Fibroblast of villous mesenchyme (primary cell): ENCODE data around the genes NPVF and NFE2L3.

DNA sequence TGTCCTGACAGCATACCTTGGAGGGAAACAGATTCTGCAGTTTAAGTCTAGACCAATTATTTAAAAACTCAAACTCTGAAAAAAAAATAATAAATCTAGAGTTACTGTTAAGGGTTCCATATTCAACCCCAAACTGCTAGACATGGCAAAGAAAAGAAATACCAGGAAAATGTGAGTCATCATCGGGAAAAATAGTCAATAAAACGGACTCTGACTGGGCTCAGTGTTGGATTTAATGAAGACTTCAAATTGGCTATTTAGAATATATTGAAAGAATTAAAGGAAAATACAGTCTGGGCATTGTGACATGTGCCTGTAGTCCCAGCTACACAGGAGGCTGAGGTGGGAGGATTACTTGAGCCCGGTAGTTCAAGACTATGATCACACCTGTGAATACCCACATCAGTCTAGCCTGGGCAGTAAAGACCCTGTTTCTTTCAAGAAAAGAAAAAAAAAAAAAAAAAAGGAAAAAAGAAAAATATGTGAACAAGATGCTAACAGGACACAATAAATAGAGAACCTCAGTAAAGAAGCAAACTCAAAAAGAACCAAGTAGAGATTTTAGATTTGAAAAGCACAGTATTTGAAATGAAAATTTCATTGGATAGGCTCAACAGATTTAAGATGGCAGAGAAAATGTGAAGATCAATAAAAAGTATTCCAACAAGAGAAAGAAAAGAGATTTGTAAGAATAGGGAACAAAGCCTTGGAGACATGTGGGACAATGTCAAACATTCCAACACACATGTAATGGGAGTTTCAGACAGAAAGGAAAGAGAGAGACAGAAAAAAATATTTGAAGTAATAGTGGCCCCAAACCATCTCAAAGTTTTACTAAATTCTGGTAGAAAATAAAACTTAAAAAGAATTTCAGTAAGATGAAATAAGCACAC is 30.8 kb downstream of the PALS2 start:
- CAGE, long polyA plus RNA, result no peak

DNA sequence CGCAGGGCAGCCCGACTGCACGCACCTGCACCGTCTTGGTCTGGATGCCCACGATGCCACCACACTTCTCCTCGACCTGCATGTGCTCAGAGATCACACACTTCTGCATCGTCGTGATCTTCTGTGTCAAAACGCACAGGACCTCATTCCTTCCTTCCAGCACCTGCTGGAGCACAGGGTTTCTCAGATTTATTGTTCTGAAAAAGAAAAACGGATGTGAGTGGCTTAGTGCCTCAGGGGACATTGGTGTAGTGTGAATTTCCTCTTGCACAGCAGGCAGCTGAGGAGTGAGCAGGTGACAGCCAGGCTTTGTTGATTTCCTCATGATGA is 38.3 kb downstream of the GSDME start:
- CAGE, long polyA plus RNA, result no peak

GRCh38 chr7:24757723-24758138 is 467 bp upstream of the GSDME start:
- CAGE, long polyA plus RNA, result no peak

GRCh38 chr7:24781162-24781525 is 23.9 kb upstream of the GSDME start:
- CAGE, long polyA plus RNA, result no peak

- CAGE, long polyA plus RNA, result no peak
Observed at GRCh38 chr7:24786722-24787469, 29.6 kb upstream of the GSDME start.

- CAGE, long polyA plus RNA, result no peak
Observed at GRCh38 chr7:24795037-24795788, 37.9 kb upstream of the GSDME start.

- CAGE, long polyA plus RNA, result no peak
Observed at GRCh38 chr7:24821351-24822023, 64.2 kb upstream of the GSDME start.

- CAGE, long polyA plus RNA, result no peak
Observed at GRCh38 chr7:24832491-24832832, 75.2 kb upstream of the GSDME start.

DNA sequence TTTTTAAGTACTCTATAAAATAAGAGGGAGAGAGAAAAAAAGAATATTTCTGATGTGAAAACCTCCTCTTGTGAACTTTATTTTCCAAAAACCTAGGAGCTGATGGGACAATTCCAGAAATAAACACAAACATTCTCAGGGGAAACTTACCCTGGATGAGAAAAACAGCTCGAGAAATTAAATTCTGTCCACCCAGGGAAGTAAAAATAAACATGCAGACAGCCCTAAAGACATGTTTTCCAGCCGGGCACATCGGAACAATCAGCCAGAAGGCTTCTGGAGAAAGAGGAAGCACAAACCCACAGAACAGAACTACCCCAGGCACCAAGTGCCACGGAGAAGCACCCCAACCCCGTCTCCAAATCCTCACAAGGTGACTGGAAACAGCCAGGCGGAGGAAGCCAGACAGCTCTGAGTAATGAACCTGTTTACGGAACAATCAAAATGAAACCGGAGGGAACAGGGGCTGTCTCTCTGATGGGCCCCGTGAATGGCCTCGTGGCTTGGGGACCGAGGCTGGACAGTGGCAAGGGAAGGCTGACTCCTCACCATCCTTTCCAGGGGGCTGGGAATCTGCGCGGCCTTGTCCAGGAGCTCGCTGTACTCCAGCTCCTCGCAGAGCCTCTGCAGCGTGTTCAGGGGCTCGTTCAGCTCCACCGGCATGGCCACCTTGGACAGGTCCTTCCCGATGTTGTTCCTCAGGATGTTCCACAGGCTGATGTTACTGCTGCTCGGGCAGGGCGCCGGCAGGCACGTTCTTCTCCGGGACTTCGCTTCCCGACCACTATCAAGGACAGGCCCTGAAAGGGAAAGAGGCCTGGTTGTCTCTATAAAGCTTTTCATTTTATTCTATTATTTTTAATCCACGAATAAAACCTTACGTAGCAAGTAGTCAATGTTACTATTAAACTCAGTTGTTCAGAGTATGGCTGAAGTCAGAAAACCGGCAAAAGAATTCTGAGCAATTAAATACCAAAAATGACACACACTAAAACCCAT is 77.0 kb upstream of the GSDME start:
- CAGE, long polyA plus RNA, result no peak

GRCh38 chr7:24895986-24896780 is 83.8 kb downstream of the OSBPL3 start:
- CAGE, long polyA plus RNA, result no peak

DNA sequence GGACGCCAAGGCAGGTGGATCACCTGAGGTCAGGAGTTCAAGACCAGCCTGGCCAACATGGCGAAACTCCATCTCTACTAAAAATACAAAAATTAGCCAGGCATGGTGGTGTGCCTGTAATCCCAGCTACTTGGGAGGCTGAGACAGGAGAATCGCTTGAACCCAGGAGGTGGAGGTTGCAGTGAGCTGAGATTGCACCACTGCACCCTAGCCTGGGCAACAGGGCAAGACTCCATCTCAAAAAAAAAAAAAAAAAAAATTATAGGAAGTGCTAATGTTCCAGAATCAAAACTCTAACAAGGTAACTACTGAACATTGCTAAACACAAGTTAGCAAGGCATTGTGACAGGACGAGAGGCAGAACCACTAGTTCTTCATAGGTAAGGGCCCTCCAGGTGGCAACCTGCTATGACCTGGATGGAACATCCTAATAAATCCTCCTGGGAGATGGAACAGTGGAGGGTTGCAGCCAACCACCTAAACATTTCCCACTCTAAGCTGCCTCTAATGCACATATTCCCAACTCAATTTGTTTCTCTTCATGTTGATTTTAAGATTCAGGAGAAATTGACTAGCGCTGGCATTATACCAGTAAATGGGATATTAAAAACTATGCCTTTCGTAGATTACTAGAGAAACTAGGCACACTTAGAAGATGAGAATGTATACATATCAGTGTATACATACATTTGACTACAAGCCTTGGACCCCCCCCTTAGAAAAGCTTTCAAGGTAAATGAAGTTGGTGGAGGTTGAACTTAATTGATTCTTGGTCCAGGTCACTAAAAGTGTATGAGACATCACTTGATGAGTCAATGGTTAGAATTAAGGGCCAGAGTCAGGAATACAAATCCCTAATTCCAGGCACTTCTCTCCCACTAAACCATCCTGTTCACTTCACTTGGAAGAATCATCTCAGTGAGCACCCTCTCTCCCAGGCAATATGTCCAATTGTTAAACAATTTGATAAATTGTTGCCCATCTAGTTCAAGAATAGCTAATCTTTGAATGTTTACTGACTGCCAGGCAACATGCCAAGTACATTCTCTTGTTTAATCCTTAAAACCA is 9.8 kb downstream of the CYCS start:
- CAGE, long polyA plus RNA, result no peak

- CAGE, long polyA plus RNA, result no peak
Observed at GRCh38 chr7:25228199-25228622, at the start of gene NPVF. Gene NPVF (minus strand): TSS chr7:25228486.

DNA sequence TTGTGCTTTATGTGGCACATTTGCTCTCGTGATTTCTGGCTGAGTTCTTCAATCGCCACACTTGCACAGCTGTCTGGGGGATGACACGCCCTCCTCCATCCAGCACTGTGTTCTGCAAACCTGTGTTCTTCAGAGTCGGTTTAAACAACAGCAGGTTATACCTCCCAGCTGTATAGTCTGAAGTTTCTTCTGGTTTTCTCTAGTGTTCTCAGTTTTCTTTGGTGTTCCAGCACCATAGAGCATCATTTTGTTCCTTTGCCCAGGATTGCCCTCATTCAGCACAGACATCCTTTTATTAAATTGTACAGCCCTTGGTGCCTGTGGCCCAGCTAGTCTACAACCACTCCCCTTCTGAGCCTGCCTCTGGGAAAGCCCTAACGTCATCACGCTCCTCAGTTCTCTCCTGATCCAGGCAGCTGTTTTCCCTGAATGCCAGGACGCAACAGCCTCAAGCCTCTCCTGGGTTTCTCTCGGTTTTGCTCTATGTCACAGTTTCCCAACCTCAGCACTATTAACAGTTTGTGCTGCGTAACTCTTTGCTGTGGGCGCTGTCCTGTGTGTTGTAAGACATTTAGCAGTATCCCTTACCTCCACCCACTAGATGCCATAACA is 226.1 kb upstream of the NPVF start:
- CAGE, long polyA plus RNA, result no peak

DNA sequence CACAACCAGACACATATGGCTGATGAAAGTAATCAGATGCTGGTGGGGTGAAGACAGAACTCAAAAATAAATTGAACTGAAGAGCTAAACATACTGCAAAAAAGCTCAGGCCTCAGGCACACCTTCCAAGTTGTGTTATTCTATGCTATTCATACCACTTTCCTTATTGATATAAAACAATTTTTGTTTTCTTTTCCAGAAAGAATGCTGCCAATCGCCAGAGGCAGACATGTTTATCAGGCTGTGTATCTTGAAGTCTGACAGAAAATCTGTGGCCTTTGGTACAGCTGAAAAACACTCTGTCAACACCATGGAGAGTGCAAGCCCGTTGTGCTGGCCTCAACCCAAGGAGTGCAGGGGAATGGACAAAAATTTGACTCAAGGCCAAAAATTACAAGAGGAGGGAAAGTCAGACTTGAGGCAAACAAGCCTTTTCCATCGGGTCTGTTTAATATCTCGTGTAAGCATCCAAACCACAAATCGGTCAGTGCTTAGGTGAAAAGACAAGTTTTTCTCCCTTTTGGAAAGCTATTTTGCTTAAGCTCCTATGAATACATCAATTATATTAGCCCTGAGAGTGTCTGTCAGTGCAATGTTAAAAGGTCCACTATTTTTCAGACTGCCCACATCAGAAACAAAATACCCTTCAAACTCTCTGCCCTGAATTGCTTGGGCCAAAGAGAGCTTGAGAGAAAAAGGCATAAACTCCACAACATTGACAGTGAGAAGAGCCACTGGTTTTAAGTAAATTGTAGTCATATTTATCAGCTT is 305.3 kb upstream of the NFE2L3 start:
- CAGE, long polyA plus RNA, result no peak

DNA sequence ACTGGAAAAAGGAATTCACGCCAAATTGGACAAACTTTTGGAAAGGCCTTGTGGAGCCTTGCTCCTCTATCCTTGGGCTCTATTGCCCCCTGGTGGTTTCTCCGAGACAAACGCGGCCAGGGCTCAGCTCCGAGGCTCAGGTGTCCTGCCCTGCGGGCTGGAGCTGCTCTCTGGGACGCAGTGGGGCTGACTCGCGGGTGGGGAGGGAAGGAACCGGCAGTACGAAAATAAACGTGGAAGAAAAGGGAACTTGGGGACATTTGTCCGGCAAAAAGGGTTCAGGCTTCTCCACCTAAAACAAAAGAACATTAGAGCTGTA is 300.3 kb upstream of the NFE2L3 start:
- CAGE, long polyA plus RNA, result no peak

- CAGE, long polyA plus RNA, result no peak
Observed at GRCh38 chr7:25858568-25859176, 293.3 kb upstream of the NFE2L3 start.

- CAGE, long polyA plus RNA, result no peak
Observed at GRCh38 chr7:26151816-26152549, at the start of gene NFE2L3. Gene NFE2L3 (plus strand): TSS chr7:26152198.

- CAGE, long polyA plus RNA, result no peak
Observed at GRCh38 chr7:26182021-26183133, 18.2 kb downstream of the HNRNPA2B1 start.

DNA sequence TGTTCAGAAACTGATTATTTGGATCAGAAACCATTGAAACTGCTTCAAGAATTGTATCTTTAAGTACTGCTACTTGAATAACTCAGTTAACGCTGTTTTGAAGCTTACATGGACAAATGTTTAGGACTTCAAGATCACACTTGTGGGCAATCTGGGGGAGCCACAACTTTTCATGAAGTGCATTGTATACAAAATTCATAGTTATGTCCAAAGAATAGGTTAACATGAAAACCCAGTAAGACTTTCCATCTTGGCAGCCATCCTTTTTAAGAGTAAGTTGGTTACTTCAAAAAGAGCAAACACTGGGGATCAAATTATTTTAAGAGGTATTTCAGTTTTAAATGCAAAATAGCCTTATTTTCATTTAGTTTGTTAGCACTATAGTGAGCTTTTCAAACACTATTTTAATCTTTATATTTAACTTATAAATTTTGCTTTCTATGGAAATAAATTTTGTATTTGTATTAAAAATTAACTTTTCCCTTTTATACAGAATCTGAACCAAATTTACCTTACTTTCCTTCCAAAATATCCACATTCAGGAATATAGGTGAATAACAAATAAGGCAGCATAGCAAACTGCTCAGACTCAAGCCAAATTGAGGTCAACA is 14.6 kb downstream of the HNRNPA2B1 start:
- CAGE, long polyA plus RNA, result no peak

- CAGE, long polyA plus RNA, result no peak
Observed at GRCh38 chr7:26186439-26187077, 14.0 kb downstream of the HNRNPA2B1 start.